Metastatic Breast Carcinoma in the Brain (tissue), 10 donors: ENCODE measurements around a stretch of chr16.

- PRO-cap, 10 experiments: peak in 9 of 10 experiments; most common plus-strand start chr16:21301485 (in 9); most common minus-strand start chr16:21301409 (in 7)
These were observed 23.4 kb upstream of the CRYM start for GRCh38 chr16:21301303-21302045.

- PRO-cap, 10 experiments: no peak in any of the 10 experiments
These were observed 85.7 kb upstream of the CRYM start for GRCh38 chr16:21363728-21364162.

GRCh38 chr16:21364163-21364830 lies 86.2 kb upstream of the CRYM start:
- PRO-cap, 10 experiments: no peak in any of the 10 experiments

DNA sequence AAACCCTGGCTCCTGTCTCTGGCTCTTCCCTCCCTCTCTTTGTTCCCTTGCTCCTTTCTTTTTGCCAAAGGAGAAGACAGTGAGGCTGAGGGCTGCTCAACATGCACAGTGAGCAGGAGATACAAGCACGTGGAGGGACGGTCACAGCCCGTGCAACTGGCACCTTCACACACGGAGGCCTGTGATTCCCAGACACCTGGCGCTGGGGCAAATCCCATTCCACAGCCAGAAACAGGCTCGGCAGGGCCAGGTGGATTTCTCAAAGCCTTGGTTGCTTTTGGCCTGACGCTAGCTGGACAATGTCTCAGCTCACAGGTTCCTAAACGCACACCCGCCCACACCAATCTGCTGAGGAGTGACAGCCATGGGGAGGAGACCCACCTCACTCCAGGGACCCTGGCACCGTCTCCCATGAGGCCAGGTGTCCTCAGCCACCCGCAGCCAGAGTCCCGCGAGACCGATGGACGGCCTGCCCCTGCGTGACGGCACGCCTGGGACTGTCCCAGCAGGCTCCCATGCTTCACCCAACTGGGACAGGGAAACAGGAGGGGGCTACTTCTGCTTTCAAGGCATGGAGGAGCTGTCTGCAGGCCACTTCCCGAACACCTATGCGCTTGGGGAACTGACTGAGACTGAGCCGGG lies 85.8 kb upstream of the METTL9 start:
- PRO-cap, 10 experiments: no peak in any of the 10 experiments

DNA sequence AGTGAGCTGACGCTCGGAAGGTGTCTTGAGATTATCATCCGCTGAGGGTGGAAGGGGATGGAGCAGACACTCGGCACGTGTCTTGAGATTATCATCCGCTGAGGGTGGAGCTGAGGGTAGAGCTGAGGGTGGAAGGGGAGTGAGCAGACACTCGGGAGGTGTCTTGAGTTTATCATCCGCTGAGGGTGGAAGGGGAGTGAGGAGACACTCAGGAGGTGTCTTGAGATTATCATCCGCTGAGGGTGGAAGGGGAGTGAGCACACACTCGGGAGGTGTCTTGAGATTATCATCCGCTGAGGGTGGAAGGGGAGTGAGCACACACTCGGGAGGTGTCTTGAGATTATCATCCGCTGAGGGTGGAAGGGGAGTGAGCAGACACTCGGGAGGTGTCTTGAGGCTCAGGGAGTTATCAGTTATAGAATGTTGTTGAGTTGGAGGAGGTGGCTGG lies 20.3 kb downstream of the NPIPB4 start:
- PRO-cap, 10 experiments: no peak in any of the 10 experiments

DNA sequence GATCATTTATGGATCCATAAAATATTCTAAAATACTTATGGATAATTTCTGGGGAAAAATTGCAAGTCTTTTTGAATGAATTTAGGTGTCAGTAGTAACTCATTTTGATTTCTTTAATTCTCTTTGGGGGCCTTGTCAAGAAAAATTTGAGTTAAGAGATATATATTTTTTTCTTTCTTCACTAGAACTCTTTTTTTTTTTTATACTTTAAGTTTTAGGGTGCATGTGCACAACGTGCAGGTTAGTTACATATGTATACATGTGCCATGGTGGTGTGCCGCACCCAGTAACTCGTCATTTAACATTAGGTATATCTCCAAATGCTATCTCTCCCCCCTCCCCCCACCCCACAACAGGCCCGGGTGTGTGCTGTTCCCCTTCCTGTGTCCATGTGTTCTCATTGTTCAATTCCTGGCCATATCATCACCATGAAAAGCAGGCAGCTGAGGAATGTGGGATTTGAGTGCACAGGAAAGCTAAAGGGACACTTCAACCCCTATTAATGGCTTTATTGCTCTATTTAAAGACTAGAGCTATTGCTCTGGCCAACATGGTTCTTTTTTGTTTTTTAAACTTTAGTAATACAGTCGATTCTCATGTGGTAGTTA lies 37.9 kb downstream of the MOSMO start:
- PRO-cap, 10 experiments: no peak in any of the 10 experiments

DNA sequence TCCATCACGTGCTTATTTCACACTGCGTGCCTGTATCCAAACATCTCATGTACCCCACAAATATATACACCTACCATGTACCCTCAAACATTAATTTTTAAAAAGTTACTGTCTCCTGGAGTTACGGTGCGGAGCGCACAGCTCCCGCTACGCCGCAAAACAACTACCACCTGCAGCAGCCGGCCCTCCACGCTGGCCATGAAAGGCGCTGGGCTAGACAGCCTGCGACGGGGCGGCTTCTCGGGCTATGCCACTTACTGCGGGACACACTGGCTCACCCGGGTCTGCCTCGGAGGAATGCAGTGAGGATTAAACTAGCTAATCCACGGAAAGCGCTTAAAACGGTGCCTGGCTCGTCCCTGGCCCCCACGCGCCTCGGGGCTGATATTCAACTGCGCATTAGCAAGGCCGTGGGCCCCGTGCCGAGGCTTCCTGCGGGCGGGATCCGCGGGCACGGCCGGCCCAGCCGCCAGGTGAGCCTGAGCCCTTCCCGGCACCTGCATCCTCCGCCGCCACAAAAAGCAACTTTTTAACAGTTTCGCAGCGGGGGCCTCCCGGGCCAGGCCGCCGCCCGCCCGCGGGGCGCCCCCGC lies 690 bp downstream of the CDR2 start:
- PRO-cap, 10 experiments: no peak in any of the 10 experiments

DNA sequence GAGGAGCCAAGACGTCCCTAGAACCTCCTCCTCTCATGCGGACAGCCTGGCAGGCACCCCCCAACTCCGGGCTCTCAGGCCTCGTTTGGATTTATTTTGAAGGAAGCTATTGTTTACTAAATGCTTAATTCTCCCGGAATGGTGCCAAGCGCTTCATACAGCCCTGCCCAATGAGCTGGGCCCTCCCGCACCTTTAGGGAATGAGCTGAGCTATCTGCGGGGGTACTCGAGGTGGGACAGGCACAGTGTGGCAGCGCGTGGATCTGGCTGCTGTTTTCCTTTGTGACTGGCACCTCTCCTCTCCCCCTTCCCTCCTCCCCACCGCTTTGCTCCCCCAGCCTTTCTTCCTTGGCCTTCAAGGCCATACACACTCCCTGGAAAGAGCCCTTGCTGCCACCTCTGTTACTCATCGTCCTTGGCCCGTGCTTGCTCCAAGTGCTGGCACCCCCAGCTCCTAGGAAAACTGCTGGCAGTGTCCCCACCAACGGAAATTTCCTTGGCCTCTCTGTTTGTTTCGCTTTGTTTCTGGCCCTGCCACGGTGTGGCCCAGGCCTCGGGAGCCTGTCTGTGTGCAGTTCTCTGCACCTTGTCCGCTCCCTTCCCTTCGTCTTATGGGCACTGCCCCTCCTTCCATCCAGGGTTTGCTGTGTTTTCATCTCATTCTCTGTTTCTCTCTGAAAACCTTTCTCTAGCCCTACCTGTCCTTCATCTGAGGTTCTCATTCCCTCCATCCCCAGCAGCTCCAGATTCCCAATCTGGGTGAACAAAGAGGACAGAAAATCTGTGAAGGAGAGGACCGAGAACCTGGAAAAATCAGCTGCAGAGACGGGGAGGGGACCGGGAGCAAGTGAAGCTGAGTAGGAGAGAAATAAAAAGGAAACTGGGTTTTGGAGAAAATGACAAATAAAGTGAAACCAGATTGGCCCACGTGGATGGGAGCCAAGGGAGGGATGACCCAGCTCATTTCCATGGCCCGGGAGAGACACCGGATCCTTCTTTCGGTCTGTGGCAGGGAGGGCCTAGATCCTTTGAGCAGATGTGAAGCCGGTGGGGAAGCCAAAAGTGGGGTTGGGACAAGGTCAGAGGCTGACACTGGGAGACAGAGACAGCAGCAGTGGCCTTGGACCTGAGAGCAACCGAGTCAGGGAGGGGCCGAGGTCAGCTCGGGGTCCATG lies 50.2 kb upstream of the CDR2 start:
- PRO-cap, 10 experiments: no peak in any of the 10 experiments

GRCh38 chr16:22606435-22606977 lies 95.8 kb downstream of the NPIPB5 start:
- PRO-cap, 10 experiments: peak in 1 of 10 experiments; most common minus-strand start chr16:22606729 (in 1)

DNA sequence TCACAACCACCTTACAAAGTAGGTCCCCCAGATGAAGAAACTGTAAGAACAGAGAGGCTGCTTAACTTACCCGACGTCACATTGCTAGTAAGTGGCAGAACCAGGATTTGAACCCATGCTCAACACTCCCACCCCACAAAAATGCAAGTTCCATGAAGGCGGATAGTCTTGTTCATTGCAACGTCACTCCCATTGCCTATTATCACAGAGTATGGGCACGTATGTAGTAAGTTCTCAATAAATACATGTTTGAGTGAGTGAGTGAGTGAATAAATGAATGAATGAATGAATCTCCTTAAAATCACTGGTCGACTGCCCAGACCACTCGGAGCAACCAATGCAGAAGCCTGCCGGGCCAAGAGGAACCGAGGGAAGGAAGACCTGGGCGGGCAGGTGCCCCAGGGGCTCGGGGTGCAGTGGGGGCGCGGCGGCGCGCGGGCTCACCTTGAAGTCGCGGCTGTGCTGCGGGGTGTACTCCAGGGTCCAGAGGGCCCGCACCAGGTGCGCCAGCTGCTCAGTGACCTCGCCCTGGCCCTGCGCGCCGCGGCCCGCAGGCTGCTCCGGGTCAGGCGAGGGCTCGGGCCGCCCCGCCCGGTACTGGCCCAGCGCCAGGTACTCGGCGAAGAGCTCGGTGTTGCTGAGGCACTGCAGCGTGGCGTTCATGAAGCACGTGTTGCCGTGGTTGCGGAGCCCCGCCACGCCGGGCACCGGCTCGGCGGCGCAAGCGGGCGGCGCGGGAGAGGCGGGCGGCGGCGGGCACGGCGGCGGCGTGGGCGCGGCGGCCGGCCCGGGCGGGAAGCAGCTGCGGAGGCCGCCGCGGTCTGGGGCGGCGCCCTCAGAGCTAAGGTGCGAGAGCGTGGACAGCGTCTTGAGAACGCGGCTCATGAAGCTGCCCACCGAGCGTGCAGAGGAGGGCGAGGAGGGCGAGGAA lies 793 bp downstream of the USP31 start:
- PRO-cap, 10 experiments: peak in 8 of 10 experiments; most common plus-strand start position 615 of the sequence (in 3); most common minus-strand start position 456 of the sequence (in 1)

- PRO-cap, 10 experiments: no peak in any of the 10 experiments
These were observed 12.9 kb upstream of the COG7 start for GRCh38 chr16:23465922-23466204.

- PRO-cap, 10 experiments: peak in 1 of 10 experiments; most common minus-strand start chr16:23504922 (in 1)
These were observed 5.6 kb downstream of the GGA2 start for GRCh38 chr16:23504480-23505315.

DNA sequence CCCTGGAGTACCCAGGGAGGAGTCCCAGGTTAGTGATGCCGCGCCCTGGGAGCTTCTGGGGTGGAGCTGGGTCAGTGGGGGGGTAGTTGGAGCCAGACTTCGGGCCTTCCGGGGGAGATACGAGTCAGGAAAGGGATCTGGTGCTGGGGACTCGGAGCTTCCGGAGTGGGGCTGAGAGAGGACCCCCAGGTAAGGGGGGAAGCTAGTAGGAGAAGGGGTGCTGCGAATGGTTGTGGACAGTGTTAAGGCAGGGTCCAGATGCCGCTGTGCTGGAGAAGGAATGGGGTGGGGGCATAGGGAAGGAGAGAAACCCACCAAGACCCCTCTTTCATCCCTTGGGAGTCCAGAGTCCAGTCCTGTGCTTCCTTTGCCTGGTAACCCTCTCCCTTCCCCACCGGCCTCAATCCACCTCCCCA lies 957 bp downstream of the PLK1 start:
- PRO-cap, 10 experiments: no peak in any of the 10 experiments

- PRO-cap, 10 experiments: peak in 2 of 10 experiments; most common plus-strand start chr16:23699464 (in 1); most common minus-strand start chr16:23699252 (in 2)
These were observed 14.0 kb downstream of the ERN2 start for GRCh38 chr16:23698984-23699548.

GRCh38 chr16:24094044-24094967 lies 161.8 kb upstream of the CACNG3 start:
- PRO-cap, 10 experiments: no peak in any of the 10 experiments

GRCh38 chr16:24185100-24185758 lies 70.9 kb upstream of the CACNG3 start:
- PRO-cap, 10 experiments: no peak in any of the 10 experiments

DNA sequence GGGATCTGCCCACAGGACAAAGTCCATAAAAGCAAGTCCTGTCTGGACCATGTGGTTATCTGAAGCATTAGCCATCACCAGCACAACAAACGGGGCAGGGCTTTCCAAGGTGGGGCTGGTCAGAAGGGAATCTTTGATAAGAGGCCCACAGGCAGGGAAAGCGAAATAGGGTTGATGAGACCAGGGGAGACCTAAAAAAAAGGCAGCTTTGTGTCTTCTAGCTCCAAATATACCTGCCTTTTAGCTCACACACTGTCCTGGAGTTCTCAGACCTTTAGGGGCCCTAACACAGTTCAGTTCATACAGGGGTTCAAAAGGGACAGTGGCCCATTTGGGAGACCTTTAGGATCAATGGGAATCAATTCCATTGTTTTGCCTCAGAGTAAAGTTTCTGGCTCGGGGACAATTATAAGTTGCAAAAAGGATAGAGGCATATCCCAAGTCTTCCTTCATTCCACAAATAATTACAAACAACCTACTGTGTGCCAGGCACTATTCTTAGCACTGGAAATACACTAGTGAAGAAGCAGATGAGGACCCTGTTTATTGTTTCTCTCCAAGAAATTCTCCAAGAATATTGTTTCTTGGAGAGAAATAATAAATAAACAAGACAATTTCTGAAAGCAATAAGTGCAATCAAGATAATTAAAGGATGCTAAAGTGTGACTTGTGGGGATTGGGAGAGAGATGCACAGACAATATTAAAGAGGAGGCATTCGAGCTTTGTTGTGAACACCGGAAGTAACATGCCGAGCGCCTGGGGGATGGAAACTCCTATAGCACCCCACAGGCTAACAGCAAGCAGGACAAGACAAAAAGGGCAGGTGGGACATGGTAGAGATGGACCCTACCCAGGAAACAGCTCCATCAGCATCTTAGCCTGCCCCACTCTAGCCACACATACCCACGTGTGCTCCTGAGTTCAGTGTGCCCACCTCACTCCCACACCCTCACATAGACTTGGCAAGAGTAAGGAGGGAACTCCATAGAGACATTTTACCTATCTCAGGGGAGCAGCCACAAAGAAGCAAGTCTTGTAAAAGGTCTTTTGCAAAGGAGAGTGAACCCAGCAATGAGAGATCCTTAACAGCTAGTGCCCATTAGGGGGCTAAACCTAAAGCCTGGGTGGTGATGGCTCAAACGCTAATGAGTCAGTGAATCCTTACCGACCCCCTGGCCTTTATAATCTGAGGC lies 38.2 kb upstream of the CACNG3 start:
- PRO-cap, 10 experiments: no peak in any of the 10 experiments

DNA sequence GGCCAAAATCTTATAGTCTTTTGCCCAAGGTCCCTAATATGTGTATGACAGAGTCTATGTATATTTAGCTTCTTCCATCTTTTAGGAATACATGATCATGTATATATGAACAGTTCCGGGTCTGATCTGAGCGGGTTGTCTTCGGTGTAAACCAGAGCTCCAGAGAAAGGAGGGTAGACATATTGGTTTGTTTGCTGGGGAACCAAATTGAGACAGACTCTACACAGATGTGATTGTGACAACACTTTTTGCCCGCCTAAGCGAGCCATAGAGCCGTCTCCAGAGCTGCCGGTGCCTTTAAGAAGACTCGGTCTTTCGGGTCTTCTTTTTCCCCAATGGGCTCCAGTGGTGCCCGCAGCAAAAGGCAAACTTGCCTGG lies 836 bp upstream of the CACNG3 start:
- PRO-cap, 10 experiments: no peak in any of the 10 experiments

GRCh38 chr16:24609565-24610738 lies 70.6 kb downstream of the RBBP6 start:
- PRO-cap, 10 experiments: peak in 2 of 10 experiments; most common plus-strand start chr16:24610625 (in 2)

DNA sequence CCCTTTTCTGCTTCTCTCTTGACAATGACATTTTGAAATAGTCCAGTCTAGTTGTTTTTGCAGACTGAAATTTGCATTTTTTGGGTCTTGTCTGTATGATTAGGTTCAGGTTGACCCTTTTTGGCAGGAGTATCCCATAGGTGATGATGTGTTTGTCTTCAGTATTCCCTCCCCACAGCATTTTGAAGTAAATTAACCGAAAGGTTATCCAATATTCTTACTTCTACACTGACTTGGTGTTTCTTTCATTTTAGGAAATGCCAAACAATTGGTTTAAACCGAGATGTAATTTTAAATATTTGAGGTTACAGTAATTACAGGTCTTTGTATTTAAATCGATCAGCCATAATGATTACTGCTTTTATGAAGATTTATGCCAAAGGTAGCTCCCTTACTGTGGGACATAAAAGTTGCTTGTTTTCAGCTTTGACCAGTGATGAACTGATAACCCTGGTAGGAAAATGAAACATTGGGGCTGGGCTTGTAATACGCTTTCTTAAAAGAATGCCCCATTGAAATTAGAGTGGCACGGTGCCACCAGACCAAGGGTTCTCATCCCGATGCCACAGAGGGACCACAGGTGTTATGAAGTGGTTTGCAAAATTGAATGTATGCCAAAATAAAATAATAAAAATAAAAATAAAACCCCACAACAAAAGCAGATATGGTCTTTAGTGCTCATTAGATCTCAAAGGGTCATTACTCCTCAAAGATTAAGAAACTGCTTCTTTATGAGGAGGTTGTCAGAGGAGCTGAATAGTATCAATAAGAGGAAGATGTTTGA lies 7.3 kb downstream of the TNRC6A start:
- PRO-cap, 10 experiments: no peak in any of the 10 experiments